Left lobe of liver (tissue), 1 donor: ENCODE measurements around a stretch of chr9.

GRCh38 chr9:95915433-95916061 is 40.1 kb downstream of the ERCC6L2 start:
- PRO-cap, result no peak

DNA sequence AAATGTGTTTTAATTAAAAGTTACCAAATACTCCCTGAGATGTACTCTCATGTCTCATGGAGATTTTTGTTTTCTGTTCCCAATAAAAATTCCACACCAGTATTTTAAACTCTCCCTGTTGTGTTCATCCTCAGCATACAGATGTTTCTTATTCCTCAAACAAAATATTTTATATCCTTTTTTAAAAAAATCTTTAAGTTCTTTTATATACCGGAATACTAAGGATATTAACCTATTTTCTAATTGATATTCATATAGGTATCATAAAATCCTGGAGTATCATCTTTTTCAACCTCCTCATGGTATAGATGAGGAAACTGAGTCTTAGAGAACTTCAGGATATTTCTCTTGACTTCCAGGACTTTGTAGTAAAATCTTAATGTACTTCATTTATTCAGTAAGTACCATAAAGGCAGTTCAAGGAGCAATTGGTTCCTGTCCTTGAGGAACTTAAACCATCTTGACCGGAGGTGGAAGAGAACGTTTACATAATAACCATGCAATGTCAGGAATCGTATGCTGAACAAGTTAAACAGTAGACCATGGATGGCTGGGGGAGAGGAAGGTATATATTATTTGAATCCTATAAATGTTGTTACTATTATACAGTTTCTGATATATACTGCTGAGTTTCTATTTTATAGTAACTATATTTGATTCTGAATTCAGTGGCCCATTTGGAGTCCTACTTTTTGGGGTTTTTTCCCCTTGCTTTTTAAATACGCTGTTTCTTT is 91.7 kb downstream of the ERCC6L2 start:
- PRO-cap, result no peak

DNA sequence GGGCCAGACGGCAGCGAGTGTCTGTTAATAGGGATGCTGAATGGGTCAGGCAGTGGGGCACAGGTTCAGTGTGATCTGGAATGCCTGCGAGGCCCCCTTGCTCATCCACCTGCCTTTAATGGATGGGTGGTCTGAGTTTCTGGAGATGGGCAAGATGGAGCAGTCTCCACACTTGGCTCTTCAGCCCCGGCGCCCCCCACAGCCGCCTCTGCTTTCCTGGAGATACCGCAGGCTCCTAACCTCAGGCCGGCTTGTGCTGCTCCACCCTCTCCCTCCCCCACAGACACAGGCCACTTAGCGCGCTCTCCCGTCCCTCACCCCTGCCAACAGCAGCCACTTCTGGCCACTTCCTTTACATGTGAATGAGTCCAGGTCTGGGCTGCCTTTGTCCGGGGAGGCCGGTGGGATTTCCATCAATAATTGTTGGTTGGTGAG is 147.2 kb downstream of the ERCC6L2 start:
- PRO-cap, result unidirectional peak, minus-strand start at position 210 of the sequence

DNA sequence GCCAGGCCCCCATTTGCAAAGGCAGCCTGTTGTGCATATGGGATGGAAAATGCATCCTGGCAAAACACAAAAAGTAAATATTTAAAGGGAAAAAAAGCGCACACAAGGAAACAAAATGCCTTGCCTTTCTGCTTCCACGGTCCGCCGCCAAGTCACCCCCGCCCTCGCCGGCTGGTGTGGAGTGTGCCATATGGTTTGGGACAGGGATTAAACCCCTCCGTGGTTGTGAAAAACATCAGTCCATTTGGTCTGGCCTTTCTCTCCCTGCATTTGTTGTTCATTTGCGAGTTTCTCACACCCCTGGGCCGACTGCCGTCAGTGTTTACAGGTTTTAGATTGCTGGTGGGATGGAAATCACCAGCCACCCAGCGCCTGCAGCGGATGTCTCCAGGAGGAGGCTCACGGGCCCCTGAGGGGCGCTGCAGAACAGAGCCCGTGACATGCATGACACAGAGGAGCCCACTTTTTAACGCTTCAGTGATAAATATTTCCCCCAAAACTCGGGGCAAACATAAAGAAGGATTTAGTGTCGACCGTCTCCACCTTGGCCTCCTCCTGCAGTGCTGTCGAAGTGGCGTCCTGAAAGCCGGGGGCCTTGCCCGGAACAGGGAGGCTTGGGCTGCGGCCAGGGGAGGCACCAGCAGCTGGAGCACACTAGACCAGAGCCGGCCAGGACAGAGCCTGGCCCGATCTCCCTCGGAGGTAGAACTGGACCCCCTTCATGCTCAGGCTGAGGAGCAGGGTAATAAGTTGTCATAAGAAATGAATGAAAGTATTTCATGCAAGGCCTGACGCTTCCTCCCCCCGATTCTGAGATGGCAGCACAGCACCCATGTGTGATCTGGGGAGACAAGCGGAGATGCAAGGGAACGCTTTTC is 161.4 kb downstream of the HSD17B3 start:
- PRO-cap, result no peak

GRCh38 chr9:96145799-96146180 is 156.2 kb downstream of the HSD17B3 start:
- PRO-cap, result no peak

GRCh38 chr9:96345572-96345845 is 38.0 kb downstream of the SLC35D2 start:
- PRO-cap, result no peak

GRCh38 chr9:96399068-96399532 is 15.6 kb upstream of the SLC35D2 start:
- PRO-cap, result no peak

- PRO-cap, result no peak
These were observed 4.5 kb downstream of the ZNF367 start for GRCh38 chr9:96413326-96414412.

GRCh38 chr9:96451115-96451673 is 1.2 kb downstream of the HABP4 start:
- PRO-cap, result no peak

DNA sequence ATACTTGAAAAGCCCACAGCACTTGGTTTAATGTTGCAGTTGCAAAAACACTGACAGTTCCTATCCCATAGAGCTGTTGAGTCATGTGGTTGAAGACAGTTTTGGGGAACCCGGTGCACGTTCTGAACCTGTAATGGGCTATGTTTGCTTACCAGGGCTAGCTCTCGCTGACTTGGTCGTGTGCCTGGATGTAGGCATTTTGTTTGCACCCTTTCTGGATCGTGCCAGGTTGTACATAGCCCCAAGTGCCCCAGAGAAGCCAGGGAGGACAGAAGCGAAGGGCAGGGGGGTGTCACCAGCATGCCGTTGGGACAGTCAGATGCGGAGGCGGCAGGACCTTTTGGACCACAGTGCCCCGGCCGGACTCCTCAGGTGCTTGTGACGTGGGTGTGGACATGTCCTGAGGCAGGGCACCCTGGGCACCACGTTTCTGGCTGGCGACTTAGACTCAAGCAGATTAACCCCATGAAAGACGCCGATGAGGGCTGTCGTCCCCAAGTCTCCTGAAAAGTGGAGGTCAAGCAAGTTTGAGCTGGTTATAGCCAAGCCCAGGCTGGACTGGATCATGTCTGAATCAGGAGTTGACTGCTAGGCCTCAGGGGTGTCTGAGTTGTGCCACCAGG is 41.9 kb downstream of the HABP4 start:
- PRO-cap, result no peak

DNA sequence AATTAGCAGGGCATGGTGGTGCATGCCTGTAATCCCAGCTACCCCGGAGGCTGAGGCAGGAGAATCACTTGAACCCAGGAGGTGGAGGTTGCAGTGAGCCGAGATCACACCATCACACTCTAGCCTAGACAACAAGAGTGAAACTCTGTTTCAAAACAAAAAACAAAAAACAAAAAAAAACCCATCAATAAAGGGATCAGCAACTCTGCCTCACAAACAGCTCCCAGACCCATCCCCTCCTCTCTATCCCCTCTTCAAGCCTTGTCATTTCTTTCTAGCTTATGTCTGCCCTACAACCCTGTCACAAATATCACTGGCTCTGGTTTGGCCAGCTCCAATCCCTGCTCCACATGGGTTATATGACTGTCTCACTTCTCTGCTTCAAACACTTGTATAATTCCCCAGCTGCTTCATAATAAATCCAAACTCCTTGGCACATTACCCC is 5.7 kb downstream of the PRXL2C start:
- PRO-cap, result no peak

DNA sequence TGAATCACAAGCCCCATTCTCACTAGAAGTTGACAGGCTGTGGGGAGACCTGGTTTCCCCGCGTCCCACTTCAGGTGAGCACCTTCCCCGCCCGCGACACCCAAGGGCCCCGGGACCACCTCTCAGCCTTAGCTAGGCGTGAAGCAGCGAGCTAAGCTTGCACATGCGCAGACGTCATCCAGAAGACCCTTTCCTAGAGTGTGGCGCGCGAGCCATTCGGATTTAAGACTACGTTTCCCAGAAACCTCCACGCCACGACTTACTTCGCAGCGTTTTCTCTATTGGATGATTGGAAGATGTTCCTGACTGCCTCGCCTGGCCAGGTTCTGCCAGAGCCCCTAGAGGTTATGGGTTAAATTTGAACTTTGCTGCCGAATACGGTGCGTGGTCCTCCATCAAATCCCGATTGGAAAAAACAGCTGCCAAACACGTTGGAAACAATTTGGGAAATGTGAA is 21.4 kb upstream of the ZNF782 start:
- PRO-cap, result unidirectional peak, minus-strand start at position 195 of the sequence; unidirectional peak, minus-strand start at position 230 of the sequence

DNA sequence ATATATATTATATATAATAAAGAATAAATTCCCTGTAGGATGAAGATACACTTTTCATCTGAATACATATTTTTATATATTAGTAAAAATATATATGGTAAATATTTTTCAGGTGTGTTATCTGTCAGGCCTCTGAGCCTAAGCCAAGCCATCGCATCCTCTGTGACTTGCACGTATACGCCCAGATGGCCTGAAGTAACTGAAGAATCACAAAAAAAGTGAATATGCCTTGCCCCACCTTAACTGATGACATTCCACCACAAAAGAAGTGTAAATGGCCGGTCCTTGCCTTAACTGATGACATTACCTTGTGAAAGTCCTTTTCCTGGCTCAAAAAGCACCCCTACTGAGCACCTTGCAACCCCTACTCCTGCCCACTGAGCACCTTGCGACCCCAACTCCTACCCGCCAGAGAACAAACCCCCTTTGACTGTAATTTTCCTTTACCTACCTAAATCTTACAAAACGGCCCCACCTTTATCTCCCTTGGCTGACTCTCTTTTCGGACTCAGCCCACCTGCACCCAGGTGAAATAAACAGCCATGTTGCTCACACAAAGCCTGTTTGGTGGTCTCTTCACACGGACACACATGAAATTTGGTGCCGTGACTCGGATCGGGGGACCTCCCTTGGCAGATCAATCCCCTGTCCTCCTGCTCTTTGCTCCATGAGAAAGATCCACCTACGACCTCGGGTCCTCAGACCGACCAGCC is 92.9 kb upstream of the CCDC180 start:
- PRO-cap, result no peak

DNA sequence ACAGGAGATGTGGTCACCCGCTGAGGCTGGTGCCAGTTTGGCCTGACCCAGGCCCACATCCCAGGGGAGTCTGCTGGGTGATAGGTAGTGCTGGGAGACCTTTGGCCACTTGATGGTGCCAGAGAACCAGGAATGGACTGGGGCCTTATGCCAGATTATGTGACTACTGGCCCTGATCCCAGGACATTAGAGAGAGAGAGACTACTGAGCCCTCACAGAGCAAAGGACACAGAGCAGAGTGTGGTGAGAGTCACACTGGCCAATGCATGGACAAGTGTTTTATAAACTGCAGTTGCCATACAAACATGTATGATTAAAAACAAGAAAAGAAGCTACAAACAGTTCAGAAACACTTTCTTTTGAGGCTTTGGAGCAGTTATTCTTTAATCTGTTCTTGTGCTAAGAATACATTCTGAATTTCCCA is 32.8 kb upstream of the TMOD1 start:
- PRO-cap, result unidirectional peak, plus-strand start at position 231 of the sequence

GRCh38 chr9:97740889-97741924 is 44.1 kb upstream of the XPA start:
- PRO-cap, result unidirectional peak, plus-strand start at chr9:97741373

- PRO-cap, result no peak
These were observed 1.4 kb downstream of the TRMO start for GRCh38 chr9:97920748-97921368.

DNA sequence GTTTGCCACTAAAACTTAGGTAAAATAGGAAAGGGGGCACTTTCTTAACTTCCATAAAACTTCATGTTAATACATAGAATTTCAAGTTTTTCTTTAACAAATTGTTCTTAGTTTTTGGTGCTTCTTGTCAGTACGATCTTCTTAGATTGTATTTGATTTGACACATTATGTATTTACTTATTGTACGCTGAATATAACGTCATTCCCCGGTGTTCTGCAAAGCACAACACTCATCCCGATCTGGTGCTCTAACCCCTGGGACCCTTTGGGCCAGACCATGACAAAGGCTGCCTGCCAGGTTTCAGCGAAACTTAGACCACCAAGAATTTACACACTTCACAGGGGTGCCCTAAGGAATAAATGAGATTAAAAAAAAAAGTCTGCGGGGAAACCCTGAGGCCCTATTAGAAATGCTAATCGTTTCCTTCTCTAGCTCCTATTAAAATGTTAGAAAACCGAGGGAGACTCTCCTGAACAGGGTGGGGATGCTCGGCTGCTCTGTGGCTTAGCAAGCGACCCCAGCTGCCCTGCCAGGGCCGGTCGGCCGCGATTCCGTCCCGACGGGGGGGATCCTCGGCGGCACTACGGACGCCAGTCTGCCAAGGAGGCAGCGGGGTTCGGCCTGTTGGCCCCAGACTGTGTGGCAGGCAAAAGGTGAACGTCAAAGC is 843 bp upstream of the ANP32B start:
- PRO-cap, result no peak

DNA sequence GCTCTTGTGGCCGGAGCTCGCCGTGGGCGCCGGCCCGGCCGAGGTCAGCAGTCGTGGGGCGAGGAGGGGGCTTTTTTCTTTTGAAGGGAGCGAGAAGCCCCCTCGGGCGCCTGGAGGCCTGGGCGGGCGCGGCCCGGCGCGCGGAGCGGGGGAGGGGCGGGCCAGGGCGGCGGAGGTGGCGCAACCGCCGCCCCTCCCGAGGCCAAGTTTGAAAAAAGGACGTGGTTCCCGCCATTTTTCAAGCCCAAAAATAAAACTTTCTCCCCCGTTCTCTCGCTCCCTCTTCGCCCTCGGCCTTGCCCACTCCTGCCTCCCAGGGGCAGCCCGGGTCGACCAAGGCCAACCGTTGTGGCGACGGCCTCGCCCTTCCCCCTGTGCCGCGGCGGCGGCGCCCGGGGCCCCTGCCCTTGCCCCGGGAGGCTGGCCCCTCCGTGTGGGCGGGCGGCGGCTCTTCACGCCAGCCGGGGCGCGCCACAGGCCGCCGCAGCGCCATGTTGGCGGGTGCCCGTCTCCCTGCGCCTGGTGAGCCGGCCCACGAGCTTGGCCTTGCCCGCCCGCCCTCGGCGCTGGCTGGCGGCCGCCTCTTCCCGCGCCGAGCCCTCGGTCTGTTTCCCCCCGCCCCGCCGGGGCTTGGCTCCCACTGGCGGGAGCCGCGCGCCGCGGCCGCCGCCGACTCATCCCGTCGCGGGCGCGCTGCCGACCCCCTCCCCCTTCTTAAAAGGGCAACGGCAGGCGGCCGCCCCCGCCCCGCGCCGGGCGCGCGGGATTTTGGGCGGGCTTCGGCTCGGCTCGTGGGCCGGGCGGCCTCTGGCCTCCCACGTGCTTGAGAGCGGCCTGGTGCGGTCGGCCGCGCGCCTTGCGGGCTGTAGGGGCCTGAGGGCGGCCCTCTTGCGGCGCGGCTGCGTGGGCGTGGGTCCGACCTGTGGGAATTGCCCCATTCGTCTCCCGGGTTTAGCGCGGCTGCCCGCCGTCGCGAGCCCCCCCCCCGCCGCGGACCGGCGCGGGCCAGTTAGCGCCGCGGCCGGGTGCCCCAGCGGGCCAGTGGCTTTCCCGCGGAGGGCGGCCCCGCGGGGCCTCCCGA is 1.3 kb downstream of the ANP32B start:
- PRO-cap, result unidirectional peak, minus-strand start at position 642 of the sequence

DNA sequence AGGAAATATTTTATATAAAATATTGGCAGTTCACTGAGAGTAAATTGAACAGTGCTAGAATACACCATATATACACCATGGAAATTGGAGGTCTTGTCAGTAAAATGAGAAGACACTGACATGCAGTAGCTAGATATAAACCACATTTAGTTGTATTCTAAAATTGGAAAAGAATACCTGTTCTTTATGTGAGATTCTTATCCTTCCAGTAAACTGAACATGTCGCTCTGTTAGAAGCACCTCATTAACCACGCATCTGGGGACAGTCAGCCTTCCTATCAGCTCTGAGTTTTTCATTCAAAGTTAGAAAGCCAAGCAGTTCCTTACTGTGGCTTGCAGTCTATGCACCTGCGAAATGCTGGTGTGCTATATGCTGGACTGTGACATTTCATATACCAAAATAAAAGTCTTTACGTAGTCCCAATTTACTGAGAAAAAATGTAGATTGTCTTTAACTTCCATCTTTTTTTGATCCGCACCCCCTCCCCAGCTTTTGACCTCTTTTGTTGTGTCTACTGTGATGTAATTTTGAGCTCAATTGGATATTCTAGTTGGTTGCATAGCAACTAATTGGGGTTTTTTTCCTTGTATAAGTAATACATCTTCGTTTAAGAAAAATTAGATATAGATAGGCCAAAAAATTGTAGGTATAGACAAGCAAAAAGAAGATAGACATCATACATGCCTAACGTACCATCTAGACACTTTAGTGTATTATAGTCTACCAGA is 4.4 kb downstream of the ANP32B start:
- PRO-cap, result no peak

GRCh38 chr9:98012371-98012717 is 29.2 kb downstream of the ANP32B start:
- PRO-cap, result no peak